ENCODE measurements around the gene WFIKKN1.

DNA sequence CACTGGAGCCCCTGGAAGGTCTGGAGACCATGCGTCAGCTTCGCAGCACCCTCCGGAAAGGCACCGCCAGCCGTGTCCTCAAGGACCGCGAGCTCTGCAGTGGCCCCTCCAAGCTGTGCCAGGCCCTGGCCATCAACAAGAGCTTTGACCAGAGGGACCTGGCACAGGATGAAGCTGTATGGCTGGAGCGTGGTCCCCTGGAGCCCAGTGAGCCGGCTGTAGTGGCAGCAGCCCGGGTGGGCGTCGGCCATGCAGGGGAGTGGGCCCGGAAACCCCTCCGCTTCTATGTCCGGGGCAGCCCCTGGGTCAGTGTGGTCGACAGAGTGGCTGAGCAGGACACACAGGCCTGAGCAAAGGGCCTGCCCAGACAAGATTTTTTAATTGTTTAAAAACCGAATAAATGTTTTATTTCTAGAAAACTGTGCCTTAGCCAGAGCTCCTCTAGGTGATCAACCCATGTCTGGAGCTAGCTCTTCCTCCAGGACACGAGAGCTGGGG is 7.5 kb downstream of the MPG start:
- RRBS, result no CpG with 5 or more reads among the region's 18 CpGs

- RRBS, result over 99% methylated on average over 7 of the region's 22 CpGs
Observed at GRCh38 chr16:89624-90177, 11.7 kb downstream of the MPG start.

DNA sequence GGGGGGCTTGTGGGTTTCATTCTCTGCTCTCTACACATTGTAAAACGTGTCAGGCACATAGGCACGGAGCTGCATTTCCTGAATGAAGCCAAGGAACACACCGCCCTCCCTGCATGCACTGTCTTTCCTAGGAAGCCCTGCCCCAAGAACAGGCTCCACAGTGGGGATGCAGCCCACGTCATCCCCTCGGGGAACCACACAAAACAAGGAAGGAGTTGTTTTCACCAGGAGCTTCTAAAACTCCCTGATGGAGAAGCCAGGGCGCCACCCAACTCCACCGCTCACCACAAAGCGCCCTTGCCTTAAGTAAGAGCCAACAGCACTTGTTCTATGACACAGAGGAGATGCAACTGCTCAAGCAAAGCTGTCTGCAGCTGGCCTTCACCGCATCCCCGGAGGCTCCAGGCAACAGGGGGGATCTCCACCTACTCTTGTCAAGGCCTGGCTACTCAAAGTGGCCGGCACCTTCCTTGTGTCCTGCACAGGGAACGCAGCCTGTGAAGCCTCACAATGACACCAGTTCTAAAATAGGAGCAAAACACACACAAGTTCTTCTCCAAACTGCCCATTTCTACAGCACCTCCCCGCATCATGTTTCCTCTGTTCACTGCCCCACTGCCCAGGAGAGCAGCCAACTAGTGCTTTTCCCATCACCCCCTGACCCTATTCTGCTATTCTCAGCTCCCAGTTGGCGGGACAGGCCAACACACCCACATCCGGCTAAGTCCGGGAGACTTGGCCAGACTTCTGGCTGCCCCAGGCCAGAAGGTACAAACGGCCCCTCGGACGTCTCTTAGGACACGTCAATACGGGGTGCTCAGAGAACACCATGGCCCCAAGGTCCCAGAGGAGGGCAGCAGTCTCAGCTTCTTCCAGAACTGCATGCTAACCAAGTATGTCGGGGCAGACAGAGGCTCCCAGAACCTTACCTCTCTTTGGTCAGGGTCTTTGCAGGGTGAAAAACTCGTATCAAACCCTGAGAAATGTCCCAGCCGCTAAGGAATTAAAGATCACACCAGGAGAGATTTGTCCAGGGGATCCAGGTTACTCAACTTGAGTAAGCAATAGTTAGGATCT is 24.3 kb downstream of the MPG start:
- RRBS, result 100% methylated on average over 2 of the region's 24 CpGs

GRCh38 chr16:123888-124570 is 14.4 kb downstream of the NPRL3 start:
- RRBS, result no CpG with 5 or more reads among the region's 16 CpGs

DNA sequence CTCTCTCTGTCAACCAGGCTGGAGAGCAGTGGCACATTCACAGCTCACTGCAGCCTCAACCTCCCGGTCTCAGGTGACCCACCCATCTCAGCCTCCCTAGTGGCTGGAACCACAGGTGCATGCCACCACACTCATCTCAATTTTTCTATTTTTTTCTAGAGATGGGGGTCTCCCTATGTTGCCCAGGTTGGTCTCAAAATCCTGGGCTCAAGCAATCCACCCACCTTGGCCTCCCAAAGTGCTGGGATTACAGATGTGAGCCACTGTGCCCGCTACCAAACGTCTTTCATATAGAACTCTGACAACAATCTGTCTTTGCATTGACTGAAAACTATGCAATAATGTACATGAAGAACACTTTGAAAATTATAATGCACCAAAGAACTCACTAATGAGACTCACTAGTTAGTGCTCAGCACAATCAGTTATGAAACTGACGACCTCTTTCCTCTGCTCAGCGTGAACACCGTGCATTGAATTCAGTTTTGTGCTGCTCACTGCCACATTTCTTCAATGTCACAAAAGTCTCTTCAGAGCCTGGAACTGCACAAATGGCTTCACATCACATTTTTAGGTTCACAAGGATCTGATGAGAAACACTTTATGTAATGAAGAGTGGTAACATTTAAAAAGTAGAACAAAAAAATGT is 22.3 kb downstream of the AXIN1 start:
- RRBS, result no CpG with 5 or more reads among the region's 6 CpGs

GRCh38 chr16:355005-355441 is 2.5 kb upstream of the AXIN1 start:
- RRBS, result no CpG with 5 or more reads among the region's 9 CpGs

- RRBS, result 7% methylated on average over 17 of the region's 57 CpGs
Observed at GRCh38 chr16:380816-381590, 775 bp downstream of the PGAP6 start.

- RRBS, result no CpG with 5 or more reads among the region's 16 CpGs
Observed at GRCh38 chr16:383278-383661, 1.5 kb upstream of the PGAP6 start.

DNA sequence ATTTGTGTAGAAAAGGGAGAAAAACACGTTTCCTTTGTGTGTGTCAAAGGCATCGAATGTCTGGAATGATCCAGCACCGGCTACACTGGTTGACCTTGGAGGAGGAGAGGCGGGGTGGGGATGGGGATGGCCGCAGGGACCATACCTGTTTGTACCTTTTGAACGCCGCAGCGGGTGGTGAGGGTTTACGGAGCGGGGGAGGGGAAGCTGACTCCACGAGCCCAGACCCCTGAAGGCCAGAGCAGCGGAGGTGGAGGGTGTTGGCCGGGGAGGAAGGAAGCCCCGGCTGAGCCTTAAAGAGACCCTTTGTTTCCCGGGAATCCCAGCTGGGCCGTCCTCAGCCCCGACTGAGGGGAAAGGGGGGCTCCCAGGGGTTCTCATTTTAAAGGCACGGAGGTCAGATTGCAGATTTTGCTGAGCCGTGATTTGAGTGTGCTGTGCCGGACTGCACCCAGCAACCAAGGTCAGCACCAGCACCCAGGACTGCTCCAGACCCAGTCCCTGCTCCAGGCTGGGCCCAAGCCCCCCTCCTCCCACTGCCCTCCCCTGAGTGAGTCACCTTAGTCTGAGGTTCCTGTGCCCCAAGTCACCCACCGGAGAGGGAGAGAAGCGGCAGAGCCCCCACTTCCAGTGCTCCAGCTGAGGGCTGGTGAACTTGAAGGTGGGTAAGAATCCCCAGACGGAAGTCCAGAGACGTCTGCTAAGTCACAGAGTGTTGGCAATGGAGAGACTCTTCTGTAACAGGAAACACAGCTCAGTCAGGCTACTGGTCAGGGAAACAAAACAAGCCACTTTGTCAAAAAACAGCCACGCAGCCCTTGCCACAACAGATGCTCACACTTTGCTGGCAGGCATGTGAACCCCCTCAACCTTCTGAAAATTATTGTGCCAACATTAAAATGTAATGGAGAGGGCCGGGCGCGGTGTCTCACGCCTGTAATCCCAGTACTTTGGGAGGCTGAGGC is 2.2 kb upstream of the PGAP6 start:
- RRBS, result no CpG with 5 or more reads among the region's 29 CpGs

DNA sequence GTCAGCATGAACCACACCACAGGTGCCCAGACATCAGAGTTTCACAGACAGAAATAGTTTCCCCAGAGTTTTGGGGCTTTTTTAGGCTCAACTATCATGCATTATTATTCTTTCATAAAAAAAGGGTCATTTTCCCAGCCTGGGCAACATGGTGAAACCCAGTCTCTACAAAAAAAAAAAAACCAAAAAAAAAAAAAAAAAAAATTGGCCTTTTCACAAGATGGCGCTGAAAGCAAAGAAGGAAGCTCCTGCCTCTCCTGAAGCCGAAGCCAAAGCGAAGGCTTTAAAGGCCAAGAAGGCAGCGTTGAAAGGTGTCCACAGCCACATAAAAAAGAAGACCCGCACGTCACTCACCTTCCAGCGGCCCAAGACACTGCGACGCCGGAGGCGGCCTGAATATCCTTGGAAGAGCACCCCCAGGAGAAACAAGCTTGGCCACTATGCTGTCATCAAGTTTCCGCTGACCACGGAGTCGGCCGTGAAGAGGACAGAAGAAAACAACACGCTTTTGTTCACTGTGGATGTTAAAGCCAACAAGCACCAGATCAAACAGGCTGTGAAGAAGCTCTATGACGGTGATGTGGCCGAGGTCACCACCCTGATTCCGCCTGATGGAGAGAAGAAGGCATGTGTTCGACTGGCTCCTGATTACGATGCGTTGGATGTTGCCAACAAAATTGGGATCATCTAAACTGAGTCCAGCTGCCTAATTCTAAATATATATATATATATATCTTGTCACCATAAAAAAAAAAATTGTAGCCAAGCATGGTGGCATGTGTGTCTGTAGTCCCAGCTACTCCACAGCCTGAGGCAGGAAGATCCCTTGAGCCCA is 5.0 kb upstream of the PGAP6 start:
- RRBS, result no CpG with 5 or more reads among the region's 22 CpGs

DNA sequence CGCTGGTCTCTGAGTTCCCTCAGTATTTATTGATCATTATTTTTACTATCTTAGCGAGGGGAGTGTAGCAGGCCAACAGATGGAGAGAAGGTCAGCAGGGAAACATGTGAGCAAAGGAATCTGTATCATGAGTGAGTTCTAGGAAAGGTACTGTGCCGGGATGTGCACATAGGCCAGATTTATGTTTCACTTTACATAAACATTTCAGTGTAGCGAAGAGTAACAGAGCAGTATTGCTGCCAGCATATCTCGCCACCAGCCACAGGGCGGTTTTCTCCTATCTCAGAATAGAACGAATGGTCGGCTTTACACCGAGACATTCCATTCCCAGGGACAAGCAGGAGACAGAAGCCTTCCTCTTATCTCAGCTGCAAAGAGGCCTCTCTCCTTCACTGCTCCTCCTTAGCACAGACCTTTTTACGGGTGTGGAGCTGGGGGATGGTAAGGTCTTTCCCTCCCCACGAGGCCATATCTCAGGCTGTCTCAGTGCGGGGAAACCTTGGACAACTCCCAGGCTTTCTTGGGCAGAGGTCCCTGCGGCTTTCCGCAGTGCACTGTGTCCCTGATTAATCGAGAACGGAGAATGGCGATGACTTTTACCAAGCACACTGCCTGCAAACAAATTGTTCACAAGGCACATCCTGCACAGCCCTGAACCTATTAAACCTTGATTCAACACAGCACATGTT is 6.3 kb upstream of the PGAP6 start:
- RRBS, result no CpG with 5 or more reads among the region's 17 CpGs

DNA sequence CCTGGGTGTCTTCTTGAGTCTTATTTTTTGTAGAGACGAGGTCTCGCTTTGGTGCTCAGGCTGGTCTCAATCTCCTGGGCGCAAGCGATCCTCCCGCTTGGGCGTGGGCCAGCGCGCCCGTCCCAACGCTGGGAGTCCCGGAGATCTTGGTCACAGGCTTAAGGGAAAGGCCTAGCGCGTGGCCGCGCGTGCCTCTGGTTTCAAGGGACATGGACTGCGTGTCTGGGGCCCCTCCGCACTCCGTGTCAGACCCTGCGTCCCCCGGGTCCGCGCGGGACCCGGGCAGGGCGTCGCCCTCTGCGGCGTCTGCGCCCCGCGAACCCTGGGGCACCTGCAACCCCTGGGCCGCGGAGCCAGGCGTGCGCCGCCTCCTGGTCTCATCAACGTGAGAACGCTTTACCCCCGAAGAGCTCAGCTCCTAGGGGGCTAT is 623 bp upstream of the RAB11FIP3 start:
- RRBS, result 6% methylated on average over 5 of the region's 40 CpGs

DNA sequence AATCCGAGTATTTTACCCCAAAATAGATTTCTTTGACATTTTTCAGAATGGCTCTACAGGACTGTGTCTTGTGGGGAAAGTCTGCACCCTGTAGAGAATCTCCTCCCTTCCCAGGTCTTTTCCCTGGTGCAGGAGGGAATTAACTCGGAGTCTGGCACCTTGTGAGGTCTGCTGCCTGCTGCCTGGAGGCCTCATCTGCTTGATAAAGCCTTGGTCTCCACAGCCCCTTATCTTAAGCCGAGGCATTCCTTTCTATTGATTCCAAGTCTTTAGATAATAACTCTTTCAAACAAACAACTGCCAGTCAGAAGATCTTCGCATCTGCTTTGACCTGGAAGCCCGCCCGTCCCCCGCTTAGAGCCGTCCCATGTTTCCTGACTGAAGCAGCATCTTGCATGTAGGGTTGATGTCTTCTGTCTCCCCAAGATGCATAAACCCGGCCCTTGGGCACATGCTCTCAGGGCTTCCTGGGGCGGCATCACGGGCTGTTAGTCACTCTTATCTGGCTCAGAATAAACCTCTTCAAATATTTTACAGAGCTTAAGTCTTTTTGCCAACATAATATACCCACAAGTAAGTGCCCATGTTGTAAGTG is 43.9 kb upstream of the CAPN15 start:
- RRBS, result no CpG with 5 or more reads among the region's 11 CpGs

- RRBS, result no CpG with 5 or more reads among the region's 19 CpGs
Observed at GRCh38 chr16:519556-519999, 7.9 kb upstream of the CAPN15 start.

GRCh38 chr16:630882-631459 is at the start of gene WFIKKN1:
TSS of gene WFIKKN1 (plus strand) at chr16:630985.
- RRBS, result 8% methylated on average over 14 of the region's 24 CpGs

- RRBS, result 36% methylated on average over 2 of the region's 37 CpGs
Observed at GRCh38 chr16:674348-675396, 799 bp upstream of the RHBDL1 start.

GRCh38 chr16:704473-705344 is 892 bp downstream of the FBXL16 start:
- RRBS, result 24% methylated on average over 26 of the region's 48 CpGs

GRCh38 chr16:706999-707765 is 1.6 kb upstream of the FBXL16 start:
- RRBS, result 29% methylated on average over 14 of the region's 19 CpGs

- RRBS, result 88% methylated on average over 7 of the region's 41 CpGs
Observed at GRCh38 chr16:716793-717714, 2.1 kb downstream of the METRN start.

GRCh38 chr16:728645-729393 is 1.9 kb downstream of the HAGHL start:
- RRBS, result 71% methylated on average over 4 of the region's 57 CpGs